Mammary microvascular endothelial cell (primary cell): ENCODE data around the gene SYNJ2.

DNA sequence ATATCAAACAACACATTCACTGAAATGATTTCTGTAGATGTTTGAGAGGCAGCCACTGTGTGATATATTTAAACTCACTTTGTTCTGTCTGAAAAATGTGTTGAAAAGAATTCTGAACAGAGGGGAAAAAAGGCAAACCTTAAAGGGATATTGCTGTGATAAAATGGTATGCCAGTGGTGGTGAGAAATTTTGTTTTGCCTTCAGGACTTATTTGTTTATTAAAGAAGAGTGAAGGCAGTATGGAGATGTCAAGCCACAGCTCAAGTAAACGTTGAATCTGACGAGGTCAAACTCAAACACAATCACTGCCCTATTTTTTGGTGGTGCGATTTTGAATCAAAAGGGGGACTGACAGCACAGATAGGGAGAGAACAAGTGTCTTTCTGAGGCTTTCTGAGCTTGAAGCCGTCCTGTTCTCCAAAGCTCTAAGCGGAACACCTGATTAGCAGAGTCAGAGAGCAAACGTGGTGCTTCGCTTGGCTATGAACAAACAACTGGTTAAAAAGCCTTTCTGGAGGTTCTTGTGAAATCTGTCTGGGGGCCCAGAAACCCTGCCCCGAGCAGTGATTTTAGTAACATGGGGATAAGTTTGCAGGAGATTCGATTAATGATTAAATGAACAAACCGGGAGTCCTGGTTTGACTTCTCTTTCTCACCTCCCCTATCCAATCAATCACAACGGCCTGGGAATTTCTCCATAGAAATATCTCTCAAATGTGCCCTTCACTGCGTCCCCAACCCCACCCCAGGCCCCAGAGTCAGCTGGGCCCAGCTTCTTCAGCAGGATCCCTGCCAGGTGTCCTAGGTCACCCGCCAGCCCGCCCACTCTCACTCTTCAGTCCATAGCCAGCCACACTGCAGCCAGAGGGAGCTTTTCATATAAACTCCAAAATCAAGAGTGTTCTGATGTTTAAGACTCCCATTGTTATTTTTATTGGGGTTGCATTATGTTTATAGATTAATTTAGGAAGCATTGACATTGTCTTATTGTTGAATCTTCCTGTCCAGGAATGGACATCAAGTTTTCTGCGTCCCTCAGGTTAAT lies 43.4 kb downstream of the ZDHHC14 start:
- RAMPAGE, long total RNA: no peak

- RAMPAGE, long total RNA: no peak
Measured at GRCh38 chr6:157579761-157580154, 198.8 kb downstream of the ZDHHC14 start.

- RAMPAGE, long total RNA: no peak
Measured at GRCh38 chr6:157669562-157670312, 153.3 kb upstream of the SNX9 start.

- RAMPAGE, long total RNA: no peak
Measured at GRCh38 chr6:157715607-157716439, 107.2 kb upstream of the SNX9 start.

- RAMPAGE, long total RNA: no peak
Measured at GRCh38 chr6:157881183-157882113, 58.4 kb downstream of the SNX9 start.

- RAMPAGE, long total RNA: no peak
Measured at GRCh38 chr6:157889727-157890397, 66.8 kb downstream of the SNX9 start.

GRCh38 chr6:157891309-157892471 lies 68.6 kb downstream of the SNX9 start:
- RAMPAGE, long total RNA: no peak

- RAMPAGE, long total RNA: no peak
Measured at GRCh38 chr6:157940310-157940956, 41.2 kb upstream of the SYNJ2 start.

DNA sequence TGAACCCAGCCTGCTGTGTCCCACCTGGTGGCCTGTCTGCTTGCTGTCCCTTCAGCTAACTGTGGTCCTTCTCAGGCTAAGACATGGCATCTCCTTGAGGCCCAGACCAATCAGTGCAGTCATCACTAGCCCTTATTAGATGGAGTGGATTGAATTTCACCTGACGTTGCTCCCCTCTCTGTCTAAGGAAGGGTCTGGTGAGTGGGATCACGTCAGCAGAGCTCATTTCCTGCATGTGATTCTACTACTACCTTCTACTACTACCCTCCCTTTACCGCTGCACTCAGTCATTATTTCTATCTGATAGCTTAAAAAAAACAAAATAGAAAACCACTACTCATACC lies 28.0 kb upstream of the SYNJ2 start:
- RAMPAGE, long total RNA: no peak

DNA sequence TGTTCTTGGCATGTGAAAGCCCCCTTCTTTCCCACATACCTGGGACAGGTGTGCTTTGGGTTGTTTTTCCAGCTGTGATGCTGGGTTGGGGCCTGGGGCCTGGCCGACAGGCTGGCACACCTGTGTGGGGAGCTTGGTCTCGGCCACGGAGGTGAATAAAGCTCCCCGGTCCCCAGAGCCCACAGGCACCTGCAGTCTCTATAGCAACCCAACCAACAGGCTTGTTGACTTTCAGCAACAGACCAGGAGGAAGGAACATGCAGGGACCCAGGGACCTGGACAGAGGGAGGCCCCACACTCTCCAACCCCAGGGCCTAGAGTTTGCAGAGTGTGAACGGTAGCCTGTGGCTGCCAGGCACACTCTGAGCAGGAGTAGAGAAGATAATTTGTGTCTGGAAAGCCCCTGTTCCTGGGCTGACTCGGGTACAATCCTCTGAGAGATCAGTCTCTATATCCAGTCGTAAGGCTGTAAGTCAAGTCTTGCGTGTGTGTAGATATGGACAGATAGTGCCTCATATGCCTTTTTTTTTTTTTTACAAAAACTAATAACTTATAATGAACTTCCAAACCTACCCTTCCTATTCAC lies 14.6 kb upstream of the SYNJ2 start:
- RAMPAGE, long total RNA: no peak

DNA sequence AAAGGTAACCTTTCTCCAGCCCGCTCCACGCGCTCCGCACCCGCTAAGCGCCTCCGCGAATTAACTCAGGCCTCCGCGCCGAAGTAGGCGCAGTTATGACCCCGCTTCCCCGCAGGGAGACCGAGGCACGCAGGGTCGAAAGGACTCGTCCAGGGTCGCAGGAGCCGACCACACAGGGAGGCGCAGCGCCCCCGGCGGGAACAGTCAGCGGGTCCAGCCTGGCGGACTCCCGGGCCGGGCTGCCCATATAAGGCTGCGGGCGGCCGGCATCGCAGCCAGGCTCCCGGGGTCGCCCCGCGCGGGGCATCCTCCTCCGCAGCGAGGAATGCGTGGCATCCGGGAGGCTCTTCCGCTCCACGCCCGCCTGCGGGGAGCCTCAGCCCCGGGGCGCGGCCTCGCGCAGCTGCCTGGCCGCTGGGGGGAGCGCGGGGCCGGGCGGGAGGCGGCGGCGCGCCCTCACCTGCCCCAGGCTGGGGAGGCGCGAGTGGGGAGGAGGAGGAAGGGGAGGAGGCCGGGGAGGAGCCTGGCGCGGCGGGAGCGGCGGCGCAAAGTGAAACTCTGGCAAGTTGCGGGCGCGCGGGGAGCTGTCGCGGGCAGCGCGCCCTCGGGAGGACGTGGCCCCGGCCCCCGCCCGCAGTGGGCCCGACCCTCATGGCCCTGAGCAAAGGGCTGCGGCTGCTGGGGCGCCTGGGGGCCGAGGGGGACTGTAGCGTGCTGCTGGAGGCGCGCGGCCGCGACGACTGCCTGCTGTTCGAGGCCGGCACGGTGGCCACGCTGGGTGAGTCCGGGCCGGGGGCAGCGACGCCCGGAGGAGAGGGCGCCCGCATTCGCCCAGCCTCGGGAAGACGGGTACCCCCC lies at the start of gene SYNJ2:
SYNJ2 (plus strand) TSS at position 553 of the 858 bp plus-strand sequence.
- RAMPAGE, long total RNA: no peak

GRCh38 chr6:158003791-158004277 lies 22.2 kb downstream of the SYNJ2 start:
- RAMPAGE, long total RNA: no peak

DNA sequence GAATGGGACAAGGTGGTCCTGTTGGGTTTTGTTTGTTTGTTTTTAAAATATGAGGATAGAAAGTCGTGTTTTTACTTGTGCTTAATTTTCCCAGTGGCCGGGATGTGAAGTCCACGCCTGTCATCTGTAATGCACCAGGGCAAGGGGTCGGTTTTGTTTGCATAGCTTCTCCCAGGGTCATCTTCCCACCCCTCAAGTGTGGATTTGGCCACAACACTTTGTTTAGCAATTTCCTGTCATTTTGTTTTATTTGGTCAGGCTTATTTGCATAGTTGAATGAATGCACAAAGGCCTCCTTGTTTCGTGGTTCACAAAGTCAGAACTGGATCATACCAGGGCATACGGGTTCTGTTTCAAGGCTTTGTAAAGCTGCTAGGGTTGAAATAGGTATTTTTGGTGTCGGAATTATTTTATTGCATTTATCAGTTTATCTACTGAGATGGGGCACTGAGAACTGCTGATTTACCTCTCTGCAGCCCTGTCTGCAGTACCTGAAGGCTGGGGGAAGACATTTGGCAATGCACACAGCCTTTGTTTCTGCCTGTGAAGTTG lies 29.9 kb downstream of the SYNJ2 start:
- RAMPAGE, long total RNA: no peak

DNA sequence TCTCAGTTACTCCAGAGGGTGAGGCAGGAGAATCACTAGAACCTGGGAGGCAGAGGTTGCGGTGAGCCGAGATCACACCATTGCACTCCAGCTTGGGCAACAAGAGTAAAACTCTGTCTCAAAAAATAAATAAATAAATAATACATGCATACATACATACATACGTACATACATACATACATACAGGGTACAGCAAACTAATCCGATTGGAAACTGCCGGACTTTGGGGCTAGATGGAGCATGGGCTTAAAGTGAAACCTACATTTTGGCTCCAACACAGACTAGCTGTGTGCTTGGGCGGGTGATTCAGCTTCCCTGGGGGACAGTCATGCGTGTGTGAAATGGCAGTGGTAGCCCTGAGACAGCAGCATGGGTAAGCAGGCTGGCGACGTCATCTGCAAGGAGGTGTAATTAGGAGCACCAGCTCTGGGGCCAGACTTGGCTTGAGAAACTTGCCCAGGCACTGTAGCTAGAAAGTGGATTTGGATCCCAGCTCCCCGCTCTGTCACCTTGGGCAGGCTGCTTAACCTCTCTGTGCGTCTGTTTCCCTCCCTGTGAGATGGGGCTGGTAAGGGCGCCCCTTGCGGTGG lies 44.3 kb downstream of the SYNJ2 start:
- RAMPAGE, long total RNA: no peak

GRCh38 chr6:158073495-158074124 lies 91.9 kb downstream of the SYNJ2 start:
- RAMPAGE, long total RNA: no peak

DNA sequence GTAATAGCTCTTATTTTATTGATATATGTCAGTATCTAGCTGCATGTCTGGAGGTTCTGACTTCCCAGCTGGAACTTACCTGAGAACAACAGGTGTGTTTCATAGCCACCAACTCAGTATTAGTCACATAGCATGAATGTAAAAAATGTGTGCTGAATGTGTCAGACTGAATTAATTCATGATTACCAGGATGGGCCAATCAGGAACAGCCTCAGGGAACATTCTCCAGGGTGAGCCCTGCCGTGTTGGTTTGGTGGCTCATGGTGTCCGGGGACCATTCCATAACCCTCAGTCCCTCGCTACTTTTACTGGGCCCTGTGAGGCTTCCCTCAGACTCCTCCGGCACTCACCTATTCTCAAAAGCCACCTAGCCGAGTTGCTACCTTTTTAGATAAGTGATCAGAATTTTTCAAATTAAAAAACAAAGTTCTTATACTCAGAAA lies 99.8 kb downstream of the TULP4 start:
- RAMPAGE, long total RNA: no peak

DNA sequence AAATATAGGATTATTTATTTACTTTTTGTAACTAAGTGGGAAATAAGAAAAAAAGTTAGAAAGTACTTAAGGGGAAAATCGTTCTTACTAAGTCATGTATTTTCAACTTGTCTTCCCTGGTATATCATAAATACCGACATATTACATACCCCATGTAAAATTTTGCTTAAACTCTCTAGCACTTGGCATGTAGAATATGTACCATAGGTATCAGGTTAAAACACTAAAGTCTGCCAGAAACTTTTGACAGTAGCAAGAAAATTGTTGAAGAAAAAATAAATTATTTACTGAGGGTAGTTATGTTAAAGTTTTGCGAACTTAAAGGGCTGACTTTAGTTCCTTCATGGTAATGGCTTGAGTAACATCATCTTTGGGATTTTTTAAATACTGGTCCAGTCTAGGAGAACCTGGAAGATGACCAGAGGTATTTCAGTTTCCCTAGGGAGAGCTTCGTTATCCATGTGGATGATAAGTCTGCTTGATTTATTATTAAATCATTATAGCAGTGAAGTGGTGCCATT lies 10.4 kb downstream of the DYNLT1 start:
- RAMPAGE, long total RNA: no peak

- RAMPAGE, long total RNA: no peak
Measured at GRCh38 chr6:158757611-158758046, 61.5 kb downstream of the EZR start.

DNA sequence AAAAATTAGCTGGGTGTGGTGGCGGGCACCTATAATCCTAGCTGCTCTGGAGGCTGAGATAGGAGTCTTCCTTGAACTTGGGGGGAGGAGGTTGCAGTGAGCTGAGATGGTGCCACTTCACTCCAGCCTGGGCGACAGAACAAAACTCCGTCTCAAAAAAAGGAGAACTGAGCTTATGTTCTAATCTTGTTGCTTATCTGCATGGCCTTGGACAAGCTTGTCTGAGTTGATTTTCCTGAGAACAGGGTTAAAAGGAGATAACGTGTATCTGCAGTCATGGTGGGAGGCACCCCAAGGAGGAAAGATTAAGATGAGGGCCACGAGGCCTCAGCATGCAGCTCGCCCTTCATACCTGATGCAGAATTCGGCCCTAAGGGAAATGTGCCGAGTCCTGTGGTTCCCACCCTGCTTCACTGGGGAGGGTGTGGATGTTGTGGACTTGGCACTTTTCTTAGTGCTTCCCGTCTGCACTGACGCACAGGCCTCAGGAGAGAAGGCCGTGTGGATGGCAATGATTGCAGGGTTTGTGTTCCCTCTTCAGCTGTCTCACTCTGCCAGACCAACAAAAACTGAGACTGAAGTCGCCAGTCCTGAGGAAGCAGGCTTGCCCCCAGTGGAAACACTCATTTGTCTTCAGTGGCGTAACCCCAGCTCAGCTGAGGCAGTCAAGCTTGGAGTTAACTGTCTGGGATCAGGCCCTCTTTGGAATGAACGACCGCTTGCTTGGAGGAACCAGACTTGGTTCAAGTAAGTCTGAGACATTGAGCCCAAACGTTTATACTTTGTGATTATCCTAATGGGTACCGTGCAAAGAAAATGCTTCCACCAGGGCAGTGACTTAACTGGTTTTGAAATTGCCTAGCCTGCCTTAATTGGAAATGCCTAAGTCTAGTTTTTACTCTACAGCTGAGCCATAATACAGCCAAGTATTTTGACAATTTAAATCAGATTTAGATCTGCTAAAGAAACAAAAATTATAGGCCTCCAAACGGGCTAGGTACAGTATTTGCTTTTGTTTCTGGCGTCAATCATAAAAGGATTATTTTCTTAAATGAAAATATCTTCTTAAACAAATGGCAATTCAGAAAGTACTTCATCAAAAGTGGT lies 56.1 kb downstream of the EZR start:
- RAMPAGE, long total RNA: no peak

- RAMPAGE, long total RNA: no peak
Measured at GRCh38 chr6:158786433-158786755, 32.8 kb downstream of the EZR start.